Metastatic Pancreatic Carcinoma in the Ovary (tissue), 1 donor: ENCODE data around the genes RRM1, OR51F2, OR51A2, OR52A5 and OR52E6.

GRCh38 chr11:2930030-2931146 is 1.2 kb upstream of the PHLDA2 start:
- PRO-cap, result bidirectional peak, plus-strand start at chr11:2930455, minus-strand start at chr11:2930379

DNA sequence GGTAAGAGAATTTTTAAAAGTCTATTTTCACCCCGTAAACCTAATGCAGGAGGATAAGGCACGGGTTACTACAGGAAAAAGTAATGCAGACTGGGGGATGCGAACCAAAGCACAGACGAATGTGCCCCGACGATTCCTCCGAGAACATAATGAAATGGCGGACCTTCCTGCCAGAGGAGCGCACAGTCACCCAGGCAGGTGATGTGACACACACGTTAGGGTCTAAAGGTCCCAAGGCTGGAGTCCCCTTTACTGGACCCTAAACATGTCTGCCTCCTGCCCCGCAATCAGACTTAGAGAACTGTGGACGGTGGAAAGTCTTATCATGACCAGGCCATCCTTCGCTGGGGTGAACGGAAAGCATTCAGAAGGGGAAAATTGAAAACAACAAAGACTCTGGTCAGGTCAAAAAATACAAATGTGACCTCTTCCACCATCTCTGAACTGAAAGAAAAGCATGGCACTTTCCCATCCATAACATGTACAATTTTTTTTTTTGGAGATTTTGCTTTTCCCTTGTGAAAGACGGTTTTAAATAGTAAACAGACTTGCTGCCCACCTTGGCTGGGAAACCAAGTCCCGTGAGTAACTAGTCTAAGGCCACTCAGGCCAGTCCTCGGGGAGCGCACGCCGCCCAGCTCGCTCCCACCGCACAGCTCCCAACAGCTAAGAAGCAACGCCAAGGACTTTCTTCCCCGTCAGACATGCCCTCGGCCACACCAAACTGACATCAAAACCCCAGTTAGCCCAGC is 1.0 kb downstream of the NAP1L4 start:
- PRO-cap, result no peak

- PRO-cap, result no peak
These were observed 11.8 kb upstream of the NAP1L4 start for GRCh38 chr11:3003828-3004520.

DNA sequence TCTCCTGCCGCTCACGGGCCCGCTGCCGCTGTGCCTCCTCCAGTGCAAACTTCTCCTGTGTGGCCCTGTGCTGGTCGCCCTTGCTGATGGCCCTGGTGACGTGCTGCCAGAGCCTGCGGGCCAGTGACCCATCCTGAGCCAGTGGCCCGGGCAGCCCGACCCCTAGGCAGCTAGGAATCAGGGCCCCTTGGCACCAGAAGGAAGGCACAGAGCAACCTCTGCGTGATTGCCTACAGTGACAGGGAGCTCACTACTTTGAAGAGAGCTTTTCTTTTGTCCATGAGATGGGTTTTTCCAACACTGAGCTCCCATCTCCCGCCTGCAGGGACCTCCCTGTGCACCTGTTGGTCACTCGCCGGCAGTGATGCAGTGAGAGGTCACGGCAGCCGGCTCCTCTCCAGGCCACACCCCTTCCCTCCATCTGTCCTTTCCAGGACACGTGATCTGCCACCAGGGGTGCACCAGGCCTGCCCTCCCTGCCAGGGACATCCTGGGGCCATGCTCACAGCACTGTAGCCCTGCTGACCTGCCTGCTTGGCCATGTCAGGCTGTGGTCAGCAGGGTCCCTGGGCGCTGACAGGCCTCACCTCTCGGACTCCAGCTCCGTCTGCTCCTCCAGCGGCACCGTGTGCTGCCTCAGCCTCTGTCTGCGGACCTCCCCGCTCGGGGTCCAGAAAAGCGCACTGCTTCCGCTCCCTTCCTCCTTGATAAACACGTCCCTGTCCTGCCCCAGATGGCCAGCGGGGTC is 35.9 kb upstream of the CARS1 start:
- PRO-cap, result no peak

DNA sequence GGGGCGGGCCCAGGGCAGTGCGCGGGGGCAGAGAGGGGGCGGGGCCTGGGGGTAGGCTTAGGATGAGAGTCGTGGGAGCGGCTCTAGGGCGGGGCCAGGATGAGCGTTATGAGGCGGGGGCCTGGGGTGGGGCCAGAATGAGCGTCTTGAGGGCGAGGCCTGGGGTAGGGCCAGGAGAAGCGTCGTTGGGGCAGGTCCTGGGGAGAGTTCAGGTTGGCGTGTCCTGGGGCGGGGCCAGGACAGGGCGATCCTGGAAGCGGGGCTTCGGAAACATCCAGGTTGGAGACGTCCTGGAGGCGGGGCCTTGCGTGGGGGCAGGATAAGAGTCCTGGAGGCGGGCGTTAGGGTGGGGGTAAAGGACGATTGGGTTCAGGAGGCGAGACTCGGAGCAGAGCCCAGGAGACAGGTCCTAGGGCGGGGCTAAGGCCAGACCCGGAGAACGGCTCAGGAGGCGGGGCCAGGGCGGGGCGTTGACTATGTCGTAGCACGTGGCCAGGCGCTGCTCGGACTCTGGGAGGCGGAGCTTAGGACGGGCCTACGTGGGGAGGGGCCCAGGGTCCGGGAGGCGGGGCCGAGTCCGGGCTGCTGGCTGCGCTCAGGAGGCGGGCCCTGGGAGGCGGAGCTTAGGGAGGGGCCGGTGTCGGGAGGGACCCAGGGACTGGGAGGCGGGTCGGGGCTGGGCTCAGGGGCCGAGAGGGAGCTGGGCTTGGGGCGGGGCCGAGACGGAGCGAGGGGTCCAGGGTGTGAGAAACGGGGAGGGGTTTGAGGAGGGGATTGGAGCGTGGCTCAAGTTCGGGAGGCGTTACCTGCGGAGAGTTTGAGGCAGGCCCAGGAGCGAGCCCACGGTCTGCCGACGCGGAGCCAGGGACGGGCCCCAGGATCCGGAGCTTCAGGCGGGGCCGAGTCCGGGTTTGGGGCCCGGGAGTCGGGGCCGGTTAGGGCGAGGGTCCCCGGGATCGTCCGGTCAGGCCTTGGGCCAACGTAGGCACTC is 43.9 kb upstream of the ZNF195 start:
- PRO-cap, result bidirectional peak, plus-strand start at position 216 of the sequence, minus-strand start outside the sequence; bidirectional peak, plus-strand start at position 814 of the sequence, minus-strand start at position 441 of the sequence

DNA sequence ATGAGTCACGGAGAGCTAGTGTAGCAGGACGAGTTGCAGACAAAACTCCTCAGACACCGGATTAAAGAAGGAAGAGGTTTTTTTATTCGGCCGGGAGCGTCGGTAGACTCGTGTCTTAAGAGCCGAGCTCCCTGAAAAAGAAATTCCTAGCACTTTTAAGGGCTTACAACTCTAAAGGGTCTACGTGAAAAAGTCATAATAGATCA is 94.5 kb upstream of the ZNF195 start:
- PRO-cap, result no peak

DNA sequence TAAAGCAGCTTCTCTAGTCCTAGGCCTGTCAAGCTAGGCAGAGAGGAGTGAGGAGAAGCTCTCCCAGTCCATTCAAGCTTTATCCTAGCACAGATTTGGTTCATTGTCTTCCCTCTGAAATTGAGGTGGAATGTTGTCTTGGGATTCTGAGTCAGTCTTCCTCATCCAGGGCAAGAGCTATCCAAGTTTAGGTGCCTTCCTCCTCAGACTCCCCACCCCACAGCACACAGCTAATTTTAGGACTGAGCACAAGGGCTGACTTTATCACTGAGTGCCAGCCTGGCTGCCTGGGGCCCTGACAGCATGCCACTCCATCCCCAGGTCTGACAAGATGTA is 2.5 kb downstream of the PGAP2 start:
- PRO-cap, result no peak

DNA sequence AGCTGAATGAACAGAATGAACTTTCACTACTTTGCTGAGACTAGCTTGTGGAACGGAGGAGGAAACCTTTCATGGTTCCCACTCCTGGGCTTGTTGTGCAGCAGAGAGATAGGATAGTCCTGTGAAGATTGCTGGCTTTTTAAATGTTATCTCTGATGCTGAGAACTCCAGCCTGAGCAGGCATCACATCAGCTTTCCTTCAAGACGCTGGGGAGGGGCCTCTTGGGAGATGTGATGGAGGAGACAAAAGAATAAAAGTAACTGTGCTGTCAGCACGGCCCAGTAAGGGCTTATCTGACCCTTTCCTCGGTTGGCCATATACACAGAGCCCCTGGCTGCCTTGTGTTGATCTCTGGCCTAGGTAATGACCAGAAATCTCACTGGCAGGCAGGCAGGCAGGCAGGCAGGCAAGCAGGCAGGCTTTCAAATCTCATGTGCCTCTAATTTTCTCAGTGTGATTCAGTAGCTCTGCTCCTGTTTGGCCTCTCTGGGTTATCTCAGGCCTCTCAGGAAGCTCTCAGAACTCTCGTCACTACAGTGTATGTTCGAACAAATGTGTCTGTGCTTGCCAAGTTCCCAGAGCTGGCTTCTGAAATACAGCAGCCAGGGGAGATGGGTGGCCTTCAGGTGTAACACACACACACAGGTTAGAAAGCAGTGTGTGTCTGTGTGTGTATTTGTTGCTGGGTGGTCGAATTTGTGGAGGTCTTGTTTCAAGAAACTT is 12.2 kb downstream of the STIM1 start:
- PRO-cap, result no peak

DNA sequence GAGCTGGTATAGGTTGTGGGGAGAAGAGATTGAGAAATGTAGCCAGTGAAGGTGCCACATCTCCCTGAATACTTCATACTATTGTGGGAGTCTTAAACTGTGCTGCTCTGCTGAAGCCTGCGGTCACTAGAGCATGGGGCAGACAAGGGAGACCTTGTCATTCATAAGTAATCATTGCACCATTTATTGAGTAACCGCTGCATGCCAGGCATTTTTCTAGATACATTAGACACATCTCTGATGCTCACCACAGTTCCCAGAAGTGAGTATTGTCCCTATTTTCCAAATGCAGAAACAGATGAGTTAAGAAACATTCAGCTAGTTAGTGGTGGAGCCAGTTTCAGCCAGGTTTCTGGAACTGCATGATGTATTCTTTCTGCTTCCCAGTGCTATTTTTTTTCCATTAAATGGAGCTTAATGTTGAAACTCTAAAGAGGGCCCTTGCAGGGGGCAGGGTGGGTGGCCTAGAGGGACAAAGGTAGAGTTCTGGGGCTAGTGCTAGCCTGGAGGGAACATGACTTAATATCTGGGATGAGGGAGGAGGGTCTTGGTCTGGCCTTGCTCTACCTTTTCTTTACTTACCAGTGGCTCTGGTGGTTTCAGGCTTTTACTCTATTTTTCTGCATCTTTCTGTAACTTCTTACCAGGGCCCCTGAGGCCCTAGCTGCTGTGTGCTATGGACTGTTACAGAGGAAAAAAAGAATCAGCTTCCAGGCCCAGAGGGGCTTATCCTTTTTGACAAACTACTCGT is 50.1 kb downstream of the STIM1 start:
- PRO-cap, result no peak

GRCh38 chr11:3931052-3931895 is 75.8 kb downstream of the STIM1 start:
- PRO-cap, result no peak

- PRO-cap, result no peak
These were observed 93.7 kb downstream of the STIM1 start for GRCh38 chr11:3949155-3949566.

DNA sequence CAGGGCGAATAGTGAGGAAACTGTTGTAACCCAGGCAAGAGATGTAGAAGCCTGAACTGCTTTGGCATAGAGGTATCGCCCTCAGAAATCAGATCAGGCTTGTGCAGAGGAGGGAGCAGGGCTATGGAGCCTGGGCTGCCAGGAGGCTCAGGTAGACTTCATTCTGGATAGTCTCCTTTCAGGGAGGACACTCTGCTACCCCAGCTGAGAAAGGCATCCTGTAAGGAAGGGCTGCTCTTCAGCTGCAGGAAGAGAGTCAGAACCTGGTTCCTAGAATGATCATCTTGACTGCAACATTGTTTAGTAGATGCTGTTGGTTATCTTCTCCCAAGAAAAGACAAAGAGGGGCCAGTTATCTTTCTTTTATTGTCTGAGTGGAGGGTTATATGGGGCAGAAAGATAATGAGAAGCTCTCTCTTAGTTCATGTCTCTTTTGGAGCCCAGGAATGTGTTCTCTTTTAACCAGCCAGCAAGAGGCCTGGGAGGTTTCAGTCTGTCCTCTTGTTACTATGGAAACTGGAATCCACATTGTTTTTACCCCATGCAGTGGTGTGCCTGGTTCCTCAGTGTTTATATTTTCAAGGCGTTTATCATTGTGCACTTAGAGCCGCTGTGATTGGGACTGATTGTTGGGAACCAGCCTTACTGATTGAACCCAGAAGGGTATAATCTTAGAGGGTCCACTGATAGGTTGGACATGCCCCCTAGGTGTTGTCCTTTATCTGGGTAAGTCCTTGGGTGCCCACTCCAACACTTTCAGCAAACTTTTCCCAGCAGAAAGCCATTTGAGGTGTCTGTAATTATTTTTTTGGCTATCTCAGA is 95.7 kb downstream of the STIM1 start:
- PRO-cap, result no peak

GRCh38 chr11:4086311-4086697 is 8.3 kb upstream of the RRM1 start:
- PRO-cap, result no peak

- PRO-cap, result bidirectional peak, plus-strand start at chr11:4094812, minus-strand start at chr11:4094652
These were observed at the start of gene RRM1 for GRCh38 chr11:4094544-4095396. TSS of gene RRM1 (plus strand) at chr11:4094799.

DNA sequence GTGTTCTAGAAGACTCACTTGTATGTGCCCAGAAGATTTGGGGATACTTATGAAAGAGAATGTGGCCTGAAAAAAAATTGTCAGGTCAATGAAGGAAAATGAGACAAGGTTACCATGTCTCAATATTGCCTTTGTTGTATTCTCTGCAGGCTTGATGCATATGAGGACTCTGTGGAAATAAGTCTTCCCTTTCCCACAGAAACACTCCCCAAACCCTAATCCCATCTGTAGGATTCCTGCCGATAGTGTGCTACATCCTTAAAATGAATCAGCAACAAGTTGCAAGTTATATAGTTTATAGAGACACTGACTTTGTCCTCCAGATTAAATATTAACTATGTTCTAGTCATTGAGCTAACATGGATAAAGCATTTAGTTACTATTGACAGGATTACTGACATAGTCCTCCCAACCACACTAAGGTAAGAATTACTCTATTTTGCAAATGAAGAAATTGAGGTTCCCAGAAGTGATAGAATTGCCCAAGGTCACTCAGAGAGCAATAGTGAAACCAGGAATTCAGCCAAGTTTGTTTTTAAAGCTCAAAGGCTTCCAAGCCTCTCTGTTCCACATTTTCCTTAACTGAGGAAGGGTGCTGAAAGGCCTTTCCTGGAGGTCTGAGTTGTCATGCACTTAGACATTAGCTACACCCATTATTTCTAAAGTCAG is 1.9 kb downstream of the OR52M1 start:
- PRO-cap, result no peak

- PRO-cap, result no peak
These were observed at the start of gene OR51F2 for GRCh38 chr11:4821118-4821407. TSS of gene OR51F2 (plus strand) at chr11:4821321.

- PRO-cap, result no peak
These were observed at the start of gene OR51A2 for GRCh38 chr11:4955417-4956121. TSS of gene OR51A2 (minus strand) at chr11:4955713.

GRCh38 chr11:5138268-5138710 is at the start of gene OR52A5:
TSS of gene OR52A5 (minus strand) at chr11:5138356.
- PRO-cap, result no peak

- PRO-cap, result no peak
These were observed 2.5 kb downstream of the TRIM22 start for GRCh38 chr11:5692062-5692595.

DNA sequence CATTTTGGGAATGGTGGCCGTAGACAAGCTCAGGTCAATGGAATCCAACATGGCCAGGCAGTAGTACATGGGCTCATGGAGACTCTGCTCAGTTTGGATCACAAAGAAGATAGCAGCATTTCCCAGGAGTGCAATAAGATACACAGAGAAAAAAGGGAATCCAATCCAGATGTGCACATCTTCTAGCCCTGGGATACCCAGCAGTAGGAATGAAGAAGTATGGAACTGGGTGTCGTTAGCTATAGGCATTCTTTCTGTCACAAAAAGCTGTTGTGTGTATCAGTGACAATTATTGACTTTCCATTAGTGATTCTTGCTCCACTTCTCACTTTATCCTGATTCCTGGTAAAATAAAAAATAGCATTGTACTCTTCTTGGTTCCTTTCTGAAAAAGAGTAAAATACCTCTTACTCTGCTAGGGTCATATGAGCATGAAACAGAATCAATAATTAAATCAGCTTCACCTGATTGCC is at the start of gene OR52E6:
Gene OR52E6 (minus strand): TSS at position 249 of the 473 bp plus-strand sequence.
- PRO-cap, result no peak